Testis (tissue), 5 donors: ENCODE data around the genes SPTY2D1, TMEM86A and NELL1.

DNA sequence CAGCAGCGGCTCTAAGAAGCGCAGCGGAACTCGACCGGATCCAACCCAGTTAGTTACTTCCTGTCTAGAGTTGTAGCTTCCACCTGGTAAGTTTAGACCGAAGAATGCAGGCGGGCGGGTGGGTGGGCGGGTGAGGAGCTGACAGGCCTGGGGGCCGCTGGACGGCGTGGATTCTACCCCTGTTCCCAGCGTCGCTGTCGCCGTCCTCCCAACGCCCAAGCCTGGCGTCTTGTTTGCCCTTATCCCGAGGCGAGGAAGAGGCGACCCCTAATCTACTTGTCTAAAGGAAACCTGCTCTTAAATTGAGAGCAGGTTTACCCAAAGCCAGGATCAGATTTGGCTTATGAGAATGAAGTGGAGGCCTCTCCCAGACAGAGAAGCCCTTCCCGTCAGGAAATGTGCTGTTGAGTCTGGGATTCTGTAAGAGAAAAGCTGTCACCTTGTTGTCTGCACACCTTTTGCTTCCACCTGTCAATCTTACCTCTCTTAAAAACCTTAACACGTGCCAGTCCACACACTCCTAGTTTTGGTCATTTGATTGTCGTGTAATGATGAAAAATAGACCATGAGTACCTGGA is 377 bp downstream of the GTF2H1 start:
- PRO-cap, 3 experiments, result no peak in any of the 3 experiments
- RAMPAGE, long total RNA, 2 experiments, result no peak in any of the 2 experiments
- RRBS, result no CpG with 5 or more reads among the region's 24 CpGs

DNA sequence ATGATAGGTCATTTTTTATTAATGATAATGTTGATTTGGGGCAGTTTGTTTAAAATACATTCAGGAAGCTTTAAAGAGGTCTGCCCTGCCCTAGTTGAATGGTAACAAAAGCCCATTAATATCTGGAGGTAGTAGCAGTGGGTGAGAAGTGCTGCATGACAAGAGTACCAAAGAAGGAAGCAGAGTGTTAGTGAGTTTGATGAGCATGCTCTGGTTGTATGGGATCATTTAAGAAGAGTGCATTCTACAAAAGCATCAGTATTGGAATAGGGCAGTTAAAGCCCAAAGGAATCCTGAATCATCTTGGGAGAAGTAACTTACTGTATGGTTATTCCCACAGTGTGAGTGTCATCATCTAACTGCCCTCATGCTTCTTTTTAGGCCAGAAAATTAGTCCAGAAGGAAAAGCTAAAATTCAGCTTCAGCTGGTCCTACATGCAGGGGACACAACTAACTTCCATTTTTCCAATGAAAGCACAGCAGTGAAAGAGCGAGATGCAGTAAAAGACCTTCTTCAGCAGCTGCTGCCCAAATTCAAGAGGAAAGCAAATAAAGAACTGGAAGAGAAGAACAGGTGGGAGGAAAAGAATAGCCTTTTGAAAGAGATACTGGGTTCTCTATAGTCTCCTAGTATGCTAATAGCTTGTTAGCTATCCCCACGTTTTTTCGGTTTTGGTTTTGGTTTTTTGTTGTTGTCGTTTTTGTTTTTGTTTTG is 13.2 kb downstream of the GTF2H1 start:
- PRO-cap, 3 experiments, result no peak in any of the 3 experiments
- RAMPAGE, long total RNA, 2 experiments, result no peak in any of the 2 experiments
- RRBS, result no CpG with 5 or more reads among the region's 4 CpGs

DNA sequence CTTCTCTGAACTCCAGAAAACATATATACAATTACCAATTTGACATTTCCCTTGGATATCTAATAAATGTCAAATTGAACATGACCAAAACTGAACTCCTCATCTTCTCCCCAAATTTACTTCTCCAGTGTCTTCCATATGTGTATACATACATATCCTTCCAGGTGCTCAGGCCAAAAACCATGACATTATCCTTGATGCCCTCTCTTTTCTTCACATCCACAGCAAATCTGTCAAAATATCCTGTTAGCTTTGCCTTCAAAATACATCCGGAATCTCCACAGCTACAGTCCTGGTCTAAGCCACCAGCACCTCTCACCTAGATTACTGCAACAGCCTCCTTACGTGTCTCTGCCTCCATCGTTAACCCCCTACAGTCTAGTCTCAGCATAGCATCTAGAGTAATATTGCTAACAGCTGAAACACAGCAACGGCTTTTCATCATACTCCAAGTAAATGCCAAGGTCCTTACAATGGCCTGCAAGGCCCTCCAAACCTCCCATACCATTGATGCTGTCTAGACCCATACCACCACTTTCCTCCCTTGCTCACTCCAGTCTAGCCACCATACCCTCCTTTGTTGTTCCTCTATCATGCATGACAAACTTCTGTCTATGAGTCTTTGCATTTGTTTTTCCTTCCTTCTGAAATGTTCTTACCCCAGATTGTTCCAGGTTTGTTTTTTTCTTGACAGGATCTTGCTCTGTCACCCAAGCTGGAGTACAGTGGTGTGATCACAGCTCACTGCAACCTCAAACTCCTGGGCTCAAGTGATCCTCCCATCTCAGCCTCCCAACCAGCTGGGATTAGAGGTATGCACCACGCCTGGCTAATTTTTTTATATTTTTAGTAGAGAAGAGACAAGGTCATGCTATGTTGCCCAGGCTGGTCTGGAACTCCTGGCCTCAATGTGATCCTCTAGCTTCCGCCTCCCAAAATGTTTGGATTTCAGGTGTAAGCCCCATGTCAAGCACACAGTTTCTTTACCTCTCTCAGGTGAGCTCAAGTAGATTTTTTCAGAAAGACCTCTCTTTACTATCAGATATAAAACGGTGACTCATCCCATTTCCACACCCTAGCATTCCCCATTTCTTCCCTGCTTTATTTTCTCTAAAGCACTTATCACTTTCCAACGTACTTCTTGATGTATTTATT is 4.1 kb downstream of the TSG101 start:
- PRO-cap, 3 experiments, result no peak in any of the 3 experiments
- RAMPAGE, long total RNA, 2 experiments, result no peak in any of the 2 experiments
- RRBS, result no CpG with 5 or more reads among the region's 8 CpGs

GRCh38 chr11:18614654-18615026 is 15.1 kb downstream of the MISFA start:
- PRO-cap, 3 experiments, result no peak in any of the 3 experiments
- RAMPAGE, long total RNA, 2 experiments, result no peak in any of the 2 experiments
- RRBS, result 100% methylated on average over 2 of the region's 10 CpGs

DNA sequence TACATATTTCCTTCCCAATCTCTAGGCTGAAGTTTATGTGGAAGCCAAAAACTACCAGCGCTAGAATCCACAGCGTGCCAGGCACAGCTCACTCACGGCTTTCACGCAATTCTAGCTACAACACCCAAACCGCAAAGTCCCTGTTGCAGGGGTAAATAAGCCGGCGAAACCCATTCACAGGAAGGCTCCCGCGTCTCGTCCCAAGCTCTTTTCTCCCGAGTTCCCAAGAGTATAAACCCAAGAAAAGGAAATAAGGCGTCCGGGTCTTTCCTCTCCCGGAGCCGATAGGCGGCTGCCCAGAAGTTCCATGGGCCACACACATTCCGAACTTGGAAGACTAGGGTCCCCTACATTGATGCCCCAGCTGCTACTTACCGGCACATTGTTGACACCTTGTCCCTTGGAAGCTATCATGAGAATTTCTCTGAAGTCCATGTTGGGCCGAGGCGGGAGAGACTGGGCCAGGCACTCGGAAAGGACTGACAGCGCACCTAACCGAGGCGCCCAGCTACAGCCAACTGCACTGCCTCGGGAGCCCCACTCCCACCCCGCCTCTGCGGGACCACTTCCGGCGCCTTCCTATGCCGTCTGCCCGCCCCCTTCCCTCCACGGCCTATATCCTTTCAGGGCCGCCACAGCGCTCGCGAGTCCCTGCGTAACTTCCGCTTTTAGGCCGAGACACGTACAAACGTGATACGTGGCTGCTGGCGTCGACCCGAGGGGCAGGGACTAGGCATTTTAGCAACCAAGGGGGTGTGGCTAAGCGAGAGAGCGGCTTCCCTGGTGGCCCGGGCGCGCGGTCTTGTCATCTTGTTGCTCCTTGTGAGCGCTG is at the start of gene SPTY2D1:
Gene SPTY2D1, minus strand, starts transcription at position 520 of the 832 bp plus-strand sequence.
- PRO-cap, 3 experiments, result peak in 3 of 3 experiments; most common plus-strand start position 766 of the sequence (in 3); most common minus-strand start position 590 of the sequence (in 2)
- RAMPAGE, long total RNA, 2 experiments, result start-site peak on the minus strand in 2 of 2 experiments, centred at position 557 of the sequence, 645 to 784 reads per replicate
- RRBS, result 1% methylated on average over 10 of the region's 52 CpGs

DNA sequence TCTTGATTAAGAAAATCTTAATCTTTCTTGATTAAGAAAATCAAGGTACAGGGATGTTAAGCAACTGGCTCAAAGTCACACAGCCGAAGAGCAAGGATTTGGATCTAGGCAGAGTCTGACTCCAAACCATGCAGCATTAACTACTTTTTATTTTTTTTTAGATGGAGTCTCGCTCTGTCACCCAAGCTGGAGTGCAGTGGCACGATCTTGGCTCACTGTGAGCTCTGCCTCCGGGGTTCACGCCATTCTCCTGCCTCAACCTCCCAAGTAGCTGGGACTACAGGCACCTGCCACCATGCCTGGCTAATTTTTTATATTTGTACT is 20.5 kb upstream of the SPTY2D1 start:
- PRO-cap, 3 experiments, result peak in 1 of 3 experiments; most common plus-strand start position 77 of the sequence (in 1)
- RAMPAGE, long total RNA, 2 experiments, result no peak in any of the 2 experiments
- RRBS, result no CpG with 5 or more reads among the region's 5 CpGs

- PRO-cap, 3 experiments, result no peak in any of the 3 experiments
- RAMPAGE, long total RNA, 2 experiments, result no peak in any of the 2 experiments
- RRBS, result no CpG with 5 or more reads among the region's 7 CpGs
Measured at GRCh38 chr11:18668377-18668847, 30.2 kb upstream of the TMEM86A start.

- PRO-cap, 3 experiments, result peak in 3 of 3 experiments; most common plus-strand start chr11:18698758 (in 3); most common minus-strand start chr11:18698524 (in 2)
- RAMPAGE, long total RNA, 2 experiments, result start-site peak on the minus strand in 1 of 2 experiments, at chr11:18698527-18698599 at its widest, 7 reads per replicate
- RRBS, result 1% methylated on average over 36 of the region's 106 CpGs
Measured at GRCh38 chr11:18698340-18699562, at the start of gene TMEM86A. Gene TMEM86A, plus strand, starts transcription at chr11:18698779.

- PRO-cap, 3 experiments, result no peak in any of the 3 experiments
- RAMPAGE, long total RNA, 2 experiments, result no peak in any of the 2 experiments
- RRBS, result no CpG with 5 or more reads among the region's 7 CpGs
Measured at GRCh38 chr11:19196403-19196857, 5.4 kb downstream of the CSRP3 start.

- PRO-cap, 3 experiments, result no peak in any of the 3 experiments
- RAMPAGE, long total RNA, 2 experiments, result no peak in any of the 2 experiments
- RRBS, result no CpG with 5 or more reads among the region's 2 CpGs
Measured at GRCh38 chr11:19209617-19209964, 7.8 kb upstream of the CSRP3 start.

DNA sequence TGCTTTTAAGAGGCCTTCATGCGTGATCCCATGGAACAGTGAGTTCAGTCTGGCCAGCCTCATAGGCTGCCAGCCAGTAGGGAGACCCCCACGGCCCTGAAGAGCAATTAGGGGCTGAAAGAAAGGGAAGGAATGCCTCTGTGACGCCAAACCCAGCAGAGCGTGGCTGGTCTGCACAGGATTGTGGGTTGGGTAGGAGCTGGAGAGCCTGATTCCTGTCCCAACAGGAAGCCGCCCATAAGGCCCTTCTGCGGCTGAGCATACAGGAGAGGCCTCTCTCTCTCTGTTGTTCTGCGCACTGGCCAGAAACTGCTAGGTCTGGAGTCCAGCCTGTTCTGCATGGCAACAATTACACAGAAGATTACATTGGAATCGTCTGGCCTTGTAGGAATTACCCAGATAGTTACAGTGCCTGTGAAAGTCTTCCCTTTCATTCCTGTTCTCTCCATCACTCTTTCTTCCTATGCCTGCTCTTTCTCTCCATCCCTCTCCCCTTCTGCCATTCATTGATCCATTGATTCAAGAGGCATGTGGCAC is 181.6 kb upstream of the E2F8 start:
- PRO-cap, 3 experiments, result no peak in any of the 3 experiments
- RAMPAGE, long total RNA, 2 experiments, result no peak in any of the 2 experiments
- RRBS, result no CpG with 5 or more reads among the region's 8 CpGs

- PRO-cap, 3 experiments, result no peak in any of the 3 experiments
- RAMPAGE, long total RNA, 2 experiments, result no peak in any of the 2 experiments
- RRBS, result 89% methylated on average over 1 of the region's 15 CpGs
Measured at GRCh38 chr11:19627755-19628820, 84.5 kb upstream of the NAV2 start.

DNA sequence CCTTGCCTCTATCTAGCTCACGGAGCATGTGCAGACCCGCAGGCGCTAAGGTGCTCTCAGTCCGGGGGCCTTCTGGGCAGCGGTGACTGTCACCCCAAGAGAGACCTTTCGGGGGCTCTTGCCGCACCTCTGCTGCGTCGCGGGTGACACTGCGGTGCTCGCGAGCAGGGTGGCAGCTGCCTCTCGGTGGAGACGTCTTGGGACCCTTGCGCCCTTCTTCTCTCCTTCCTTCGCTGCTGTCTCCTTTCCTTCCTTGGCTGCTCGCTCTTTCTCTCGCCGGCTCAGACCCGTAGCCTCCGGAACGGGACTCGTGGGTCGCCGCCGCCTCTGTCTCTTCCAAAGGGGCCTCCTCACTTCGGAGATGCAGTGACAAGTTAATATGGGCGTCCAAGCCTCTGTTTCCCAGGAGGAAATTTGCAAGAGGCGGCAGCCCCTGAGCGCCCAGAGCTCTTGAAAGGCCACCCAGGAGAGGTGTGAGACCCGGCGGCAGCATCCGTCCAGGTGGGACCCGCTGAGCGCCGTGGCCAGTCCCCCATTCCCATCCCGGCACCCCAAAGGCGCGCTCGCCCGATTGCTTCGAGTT is 416 bp downstream of the NAV2 start:
- PRO-cap, 3 experiments, result no peak in any of the 3 experiments
- RAMPAGE, long total RNA, 2 experiments, result no peak in any of the 2 experiments
- RRBS, result 1% methylated on average over 15 of the region's 43 CpGs

DNA sequence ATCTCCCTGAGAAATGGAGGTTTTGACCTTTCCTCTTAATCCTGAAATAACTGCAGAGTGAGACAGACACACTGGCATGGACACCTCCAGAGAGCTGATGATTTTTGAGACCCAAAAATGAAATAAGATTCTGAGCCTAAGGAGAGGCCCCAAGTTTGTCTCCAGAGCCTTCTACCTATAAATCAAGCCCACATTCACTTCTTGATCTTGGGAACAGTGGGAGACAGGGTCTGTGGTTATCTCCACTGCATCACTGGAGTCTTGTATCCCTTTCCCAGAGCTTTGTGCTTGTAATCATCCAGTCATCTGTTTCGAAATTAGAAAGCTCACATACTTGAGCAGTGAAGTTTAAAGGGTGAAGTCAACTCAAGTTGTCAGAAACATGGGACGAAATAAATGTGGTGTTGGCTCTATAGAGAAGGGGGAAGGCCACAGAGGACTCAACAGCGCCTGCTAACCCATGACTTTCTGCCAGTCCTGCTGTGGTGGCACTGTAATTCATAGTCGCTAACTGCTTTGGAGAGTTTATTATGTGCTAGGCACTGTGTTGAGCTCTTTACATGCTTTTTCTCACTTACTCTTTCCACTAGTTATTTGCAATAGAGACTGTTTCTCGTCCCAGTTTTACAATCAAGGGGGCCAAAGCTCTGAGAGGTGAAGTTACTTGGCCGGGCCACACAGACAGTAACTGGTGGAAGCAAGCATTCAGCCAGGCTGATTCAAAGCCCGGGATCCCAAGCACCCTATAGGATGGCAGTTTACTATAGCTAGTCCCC is 197.4 kb downstream of the DBX1 start:
- PRO-cap, 3 experiments, result no peak in any of the 3 experiments
- RAMPAGE, long total RNA, 2 experiments, result no peak in any of the 2 experiments
- RRBS, result 83% methylated on average over 2 of the region's 7 CpGs

DNA sequence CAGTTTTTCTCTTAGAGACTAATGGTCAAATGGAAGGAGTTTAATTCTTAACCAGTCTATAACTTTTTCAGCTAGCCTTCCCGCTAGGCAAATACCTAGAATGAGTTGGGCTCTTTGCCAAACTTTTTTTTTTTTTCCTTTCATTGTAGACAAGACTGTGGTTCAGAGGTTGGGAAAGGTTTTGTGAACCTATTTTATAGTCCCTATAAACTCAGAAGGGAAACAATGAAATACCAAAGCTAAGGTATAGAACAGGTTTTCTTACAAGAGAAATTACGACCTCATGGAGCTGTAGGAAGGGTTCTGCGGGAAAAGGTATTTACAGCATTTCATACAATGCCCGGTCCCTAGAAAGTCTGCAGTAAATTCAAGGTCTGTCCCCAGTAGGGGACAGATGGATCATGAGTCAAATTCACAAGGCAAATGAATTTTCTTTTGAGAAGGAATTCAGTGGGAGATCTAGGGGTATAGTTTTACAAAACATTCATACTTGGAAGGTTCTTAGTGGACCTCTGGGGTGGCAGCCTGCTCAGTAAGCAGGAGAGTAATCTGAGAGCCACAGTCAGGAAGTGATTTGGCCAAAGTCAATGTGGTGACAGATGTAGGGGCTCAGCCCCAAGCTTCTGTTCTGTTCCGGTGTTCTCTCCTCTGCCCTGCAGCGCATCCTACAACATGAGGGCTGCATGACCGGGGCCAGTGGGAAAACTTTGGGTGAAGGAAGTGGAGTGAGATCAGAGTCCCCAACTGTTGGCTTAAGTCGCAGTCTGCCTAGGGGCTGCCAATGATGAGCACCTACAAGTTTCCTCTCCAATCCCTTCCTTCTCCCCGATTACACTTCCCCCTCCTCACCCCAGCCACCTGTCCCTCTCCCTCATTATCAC is 146.7 kb downstream of the DBX1 start:
- PRO-cap, 3 experiments, result no peak in any of the 3 experiments
- RAMPAGE, long total RNA, 2 experiments, result no peak in any of the 2 experiments
- RRBS, result 78% methylated on average over 3 of the region's 9 CpGs

- PRO-cap, 3 experiments, result no peak in any of the 3 experiments
- RAMPAGE, long total RNA, 2 experiments, result no peak in any of the 2 experiments
- RRBS, result no CpG with 5 or more reads among the region's 4 CpGs
Measured at GRCh38 chr11:20022441-20022667, 137.9 kb downstream of the DBX1 start.

- PRO-cap, 3 experiments, result no peak in any of the 3 experiments
- RAMPAGE, long total RNA, 2 experiments, result no peak in any of the 2 experiments
- RRBS, result no CpG with 5 or more reads among the region's 3 CpGs
Measured at GRCh38 chr11:20041379-20041854, 118.9 kb downstream of the DBX1 start.

DNA sequence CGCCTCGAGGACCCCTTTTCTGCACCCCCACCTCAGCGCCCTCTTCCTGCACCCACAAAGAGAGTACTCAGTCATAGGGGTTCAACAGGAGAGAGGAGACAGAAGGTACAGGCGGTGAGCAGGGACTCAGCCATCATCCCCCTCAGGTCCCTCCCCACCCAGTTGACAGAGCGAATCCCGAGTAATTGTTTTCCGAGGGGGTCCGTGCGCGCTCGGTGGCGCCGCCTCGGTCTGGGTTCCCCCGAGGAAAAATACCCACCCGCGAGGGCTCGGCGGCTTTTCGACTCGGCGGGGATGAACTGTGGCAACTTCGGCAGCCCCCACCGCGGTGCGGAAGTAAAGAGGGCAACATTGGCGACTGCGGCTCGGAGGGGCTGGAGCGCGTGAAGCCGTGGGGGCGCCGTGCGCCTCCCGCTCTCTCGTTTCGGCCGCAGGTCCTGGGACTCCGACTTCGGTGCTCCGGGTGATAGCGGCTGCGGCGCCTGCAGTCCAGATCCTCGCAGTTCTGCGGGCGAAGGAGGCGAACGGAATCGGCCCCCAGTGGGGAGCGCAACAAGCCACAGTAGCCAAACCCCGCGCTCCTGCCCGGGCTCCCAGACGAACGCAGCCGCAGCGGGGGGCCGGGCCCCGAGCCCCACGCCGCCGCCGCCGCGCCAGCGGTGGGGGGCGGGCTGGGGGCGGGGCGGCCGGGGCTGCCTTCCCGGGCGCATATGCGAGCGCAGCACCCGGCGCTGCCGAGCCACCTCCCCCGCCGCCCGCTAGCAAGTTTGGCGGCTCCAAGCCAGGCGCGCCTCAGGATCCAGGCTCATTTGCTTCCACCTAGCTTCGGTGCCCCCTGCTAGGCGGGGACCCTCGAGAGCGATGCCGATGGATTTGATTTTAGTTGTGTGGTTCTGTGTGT is at the start of gene NELL1:
Gene NELL1, plus strand, starts transcription at position 724 of the 901 bp plus-strand sequence.
- PRO-cap, 3 experiments, result no peak in any of the 3 experiments
- RAMPAGE, long total RNA, 2 experiments, result no peak in any of the 2 experiments
- RRBS, result 3% methylated on average over 13 of the region's 90 CpGs

GRCh38 chr11:22193525-22194162 is 759 bp downstream of the ANO5 start:
- PRO-cap, 3 experiments, result no peak in any of the 3 experiments
- RAMPAGE, long total RNA, 2 experiments, result no peak in any of the 2 experiments
- RRBS, result 1% methylated on average over 17 of the region's 32 CpGs

- PRO-cap, 3 experiments, result no peak in any of the 3 experiments
- RAMPAGE, long total RNA, 2 experiments, result no peak in any of the 2 experiments
- RRBS, result no CpG with 5 or more reads among the region's 2 CpGs
Measured at GRCh38 chr11:25423806-25424081, 908.2 kb upstream of the ANO3 start.